ENCODE results near the genes CABS1, SMR3A and MUC7.

DNA sequence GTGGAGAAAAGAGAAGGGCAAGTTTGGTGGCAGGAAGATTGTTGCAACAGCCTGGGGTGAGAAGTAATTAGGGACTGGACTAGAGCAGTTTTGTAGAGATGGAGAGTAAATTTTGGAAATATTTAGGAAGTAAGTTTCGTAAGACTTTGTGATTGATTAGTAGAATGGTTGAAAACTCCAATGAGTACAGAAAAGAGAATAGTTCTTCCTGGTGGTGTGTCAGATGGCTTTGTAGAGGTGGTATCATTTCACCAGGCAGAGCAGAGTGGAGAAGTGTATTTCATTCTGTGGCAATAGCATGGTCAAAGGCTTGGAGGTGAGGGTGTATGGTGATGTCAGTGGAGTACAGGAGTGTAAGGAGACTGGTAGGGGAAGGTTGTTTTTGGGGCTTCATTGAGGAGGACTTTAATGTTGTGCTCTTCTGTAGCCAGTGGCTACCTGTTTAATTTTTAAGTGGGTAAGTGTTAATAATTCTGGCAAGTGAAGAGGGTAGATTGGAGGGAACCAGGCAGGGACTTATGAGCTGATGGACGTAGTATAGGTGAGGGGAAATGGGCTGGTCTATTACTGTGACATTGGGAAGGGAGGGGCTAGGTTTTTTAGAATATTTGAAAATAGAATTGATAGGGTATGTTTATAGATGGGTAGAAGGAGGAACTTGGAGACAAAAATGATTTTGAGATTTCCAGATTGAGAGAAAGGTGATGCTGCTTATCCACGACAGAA lies 30.5 kb downstream of the POLR2B start:
- PRO-cap, 2 experiments: no peak in any of the 2 experiments

- PRO-cap, 2 experiments: no peak in any of the 2 experiments
These were observed 54.3 kb downstream of the IGFBP7 start for GRCh38 chr4:57055568-57056558.

DNA sequence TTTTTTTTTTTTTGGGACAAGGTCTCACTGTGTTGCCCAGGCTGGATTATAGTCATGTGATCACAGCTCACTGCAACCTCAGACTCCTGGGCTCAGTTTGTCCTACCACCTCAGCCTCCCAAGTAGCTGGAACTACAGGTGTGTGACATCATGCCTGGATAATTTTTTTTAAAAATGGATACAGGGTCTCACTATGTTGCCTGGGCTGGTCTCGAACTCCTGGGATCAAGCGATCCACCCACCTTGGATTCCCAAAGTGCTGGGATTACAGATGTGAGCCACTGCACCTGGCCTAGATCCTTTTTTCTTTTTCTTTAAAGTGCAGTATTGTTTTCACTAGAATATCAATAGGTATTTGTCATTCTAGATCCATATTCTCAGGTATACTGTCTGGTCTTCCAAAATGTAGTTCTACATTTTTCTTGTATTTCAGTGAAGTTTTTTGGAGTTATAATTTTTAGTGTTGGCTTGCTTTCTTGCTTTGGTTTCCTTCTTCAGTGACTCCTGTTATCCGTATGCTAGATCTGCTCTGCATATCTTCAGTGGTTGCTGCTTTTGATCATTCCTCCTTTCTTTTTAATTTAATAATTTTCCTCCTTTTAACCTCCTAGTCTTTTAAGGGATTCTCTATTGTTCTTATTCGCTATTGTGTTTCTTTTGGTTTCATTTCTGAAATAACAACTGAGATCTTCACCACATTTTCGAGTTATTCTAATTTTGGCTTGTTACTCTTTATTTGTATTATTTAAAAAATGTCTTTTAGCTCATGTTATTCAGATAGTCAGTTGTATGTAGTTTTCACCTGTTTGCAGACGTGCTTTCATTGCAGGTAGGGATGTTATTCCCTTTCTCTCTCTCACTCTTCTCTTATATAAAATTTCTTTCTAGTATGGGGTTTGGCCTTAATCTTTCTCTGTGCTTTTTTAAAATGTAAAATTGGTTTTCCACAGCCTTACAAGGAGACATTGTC lies 25.1 kb downstream of the IGFBP7 start:
- PRO-cap, 2 experiments: no peak in any of the 2 experiments

- PRO-cap, 2 experiments: no peak in any of the 2 experiments
These were observed 671 bp downstream of the ADGRL3 start for GRCh38 chr4:61200817-61201177.

- PRO-cap, 2 experiments: no peak in any of the 2 experiments
These were observed 1095.2 kb downstream of the ADGRL3 start for GRCh38 chr4:62295352-62295640.

DNA sequence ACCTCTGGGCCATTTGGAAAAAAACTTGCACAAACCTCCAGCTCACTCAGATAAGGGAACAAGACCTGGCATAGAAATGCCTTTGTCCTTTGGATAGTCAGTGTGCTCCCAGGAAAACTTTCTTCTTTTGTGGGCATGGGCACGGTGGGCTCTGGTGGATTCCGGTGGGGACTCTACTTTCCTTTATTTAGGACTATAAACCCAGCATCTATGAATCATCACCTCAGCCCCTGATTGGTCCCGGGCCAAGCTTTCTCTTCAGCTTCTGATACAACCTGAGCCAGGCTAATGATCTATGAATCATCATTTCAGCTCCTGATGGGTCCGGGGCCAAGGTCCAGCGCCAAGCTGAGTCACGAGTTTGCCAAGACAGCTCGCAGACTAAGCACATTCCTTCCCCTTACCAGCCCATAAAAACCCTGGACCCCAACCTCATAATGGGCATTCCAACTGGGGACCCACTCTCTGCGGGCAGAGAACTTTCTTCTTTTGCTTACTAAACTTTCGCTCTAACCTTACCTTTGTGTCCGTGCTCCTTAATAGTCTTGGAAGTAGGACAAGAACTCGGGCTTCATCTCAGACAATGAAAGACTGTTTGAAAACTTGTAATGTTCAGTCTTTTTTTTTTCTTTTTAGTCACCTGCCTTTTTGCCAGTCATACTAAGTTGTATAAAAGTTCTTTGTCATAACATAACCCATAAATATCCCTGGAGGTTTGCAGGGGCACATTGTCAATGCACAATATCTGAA lies 904.8 kb upstream of the EPHA5 start:
- PRO-cap, 2 experiments: peak in 1 of 2 experiments; most common plus-strand start position 351 of the sequence (in 1)

DNA sequence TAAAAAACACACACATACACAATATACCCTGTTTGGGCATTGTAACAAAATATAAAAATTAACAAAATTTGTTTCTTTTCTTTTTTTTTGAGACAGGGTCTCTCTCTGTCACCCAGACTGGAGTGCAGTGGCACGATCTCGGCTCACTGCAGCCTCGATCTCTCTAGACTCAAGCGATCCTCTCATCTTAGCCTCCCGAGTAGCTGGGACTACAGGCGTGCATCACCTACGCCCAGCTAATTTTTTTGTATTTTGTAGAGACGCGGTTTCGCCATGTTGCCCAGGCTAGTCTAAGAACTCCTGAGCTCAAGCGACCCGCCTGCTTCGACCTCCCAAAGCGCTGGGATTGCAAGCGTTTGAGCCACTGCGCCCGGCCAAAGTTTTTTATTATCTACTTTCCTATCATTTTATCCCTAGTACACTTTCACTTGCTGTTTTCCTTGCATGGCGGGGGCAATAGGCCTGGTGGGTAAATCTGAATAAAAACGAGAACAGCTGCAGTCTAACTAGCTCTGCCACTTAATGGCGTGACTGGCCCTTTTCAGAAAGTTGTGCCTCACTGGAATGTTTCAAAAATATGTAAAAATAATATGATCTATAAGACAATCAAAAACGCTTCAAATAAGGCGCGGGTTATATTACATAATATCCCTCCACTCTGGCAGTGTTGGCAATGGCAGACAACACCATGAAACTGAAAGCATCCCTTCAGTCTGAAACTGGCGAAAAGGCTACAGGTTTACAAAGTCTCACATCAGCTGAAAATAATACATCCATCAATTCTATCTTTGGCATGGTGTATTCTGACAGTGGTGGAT lies 1.2 kb downstream of the UBA6 start:
- PRO-cap, 2 experiments: peak in 1 of 2 experiments; most common plus-strand start position 711 of the sequence (in 1)

GRCh38 chr4:68328961-68329644 lies 20.8 kb downstream of the YTHDC1 start:
- PRO-cap, 2 experiments: no peak in any of the 2 experiments

- PRO-cap, 2 experiments: no peak in any of the 2 experiments
These were observed 7.9 kb downstream of the UGT2B17 start for GRCh38 chr4:68568112-68568804.

- PRO-cap, 2 experiments: peak in 1 of 2 experiments; most common plus-strand start chr4:68733163 (in 1); most common minus-strand start chr4:68733004 (in 1)
These were observed 62.6 kb upstream of the UGT2B15 start for GRCh38 chr4:68732930-68733540.

- PRO-cap, 2 experiments: no peak in any of the 2 experiments
These were observed 549 bp downstream of the UGT2B10 start for GRCh38 chr4:68816355-68816731.

- PRO-cap, 2 experiments: no peak in any of the 2 experiments
These were observed 38.3 kb upstream of the UGT2B7 start for GRCh38 chr4:69057787-69058478.

- PRO-cap, 2 experiments: no peak in any of the 2 experiments
These were observed 20.3 kb downstream of the UGT2B7 start for GRCh38 chr4:69116515-69117003.

DNA sequence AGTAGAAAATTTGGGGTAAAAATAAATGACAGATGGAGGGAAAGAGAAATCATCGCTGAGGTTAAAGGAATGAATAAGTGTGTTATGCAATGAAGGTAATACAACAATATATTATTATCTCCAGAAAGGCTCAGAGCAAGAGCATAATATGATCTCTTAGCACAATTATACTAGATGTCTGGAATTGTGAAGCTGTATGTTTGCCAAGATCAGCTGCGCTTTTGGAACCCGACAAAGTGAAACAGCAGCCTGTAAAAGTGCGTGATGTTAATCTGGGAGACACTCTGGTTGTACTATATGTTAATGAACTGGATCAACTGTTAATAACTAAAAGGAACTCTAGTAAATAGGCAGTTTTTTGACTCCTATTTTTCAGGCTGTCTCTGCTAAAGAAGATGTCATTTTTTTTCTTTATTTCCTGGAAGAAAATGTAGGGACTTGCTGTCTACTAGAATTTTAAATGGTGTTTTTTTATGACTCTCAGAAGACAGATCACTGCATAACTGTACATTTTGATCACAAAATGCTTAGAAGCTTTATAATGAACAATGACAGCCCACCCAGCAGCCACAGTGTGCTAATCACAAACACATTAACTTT lies 50.1 kb downstream of the UGT2B28 start:
- PRO-cap, 2 experiments: no peak in any of the 2 experiments

DNA sequence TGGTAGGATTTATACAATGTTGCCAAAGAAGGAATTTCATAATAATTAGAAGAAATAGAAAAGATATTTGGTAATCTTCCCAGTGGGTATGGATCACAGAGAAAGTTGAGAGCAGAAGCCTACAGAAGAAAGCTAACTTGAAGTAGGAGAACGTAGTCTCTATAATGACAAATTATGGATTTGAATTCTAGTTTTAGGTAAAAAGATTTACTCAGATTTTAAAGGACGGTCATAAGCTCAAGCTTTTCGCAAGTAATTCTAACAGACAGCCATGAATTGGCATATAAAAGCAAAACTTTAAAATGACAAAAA lies 23.2 kb upstream of the UGT2B4 start:
- PRO-cap, 2 experiments: no peak in any of the 2 experiments

- PRO-cap, 2 experiments: no peak in any of the 2 experiments
These were observed 6.7 kb upstream of the SULT1B1 start for GRCh38 chr4:69767147-69767508.

- PRO-cap, 2 experiments: no peak in any of the 2 experiments
These were observed 2.3 kb downstream of the ODAM start for GRCh38 chr4:70197922-70198203.

DNA sequence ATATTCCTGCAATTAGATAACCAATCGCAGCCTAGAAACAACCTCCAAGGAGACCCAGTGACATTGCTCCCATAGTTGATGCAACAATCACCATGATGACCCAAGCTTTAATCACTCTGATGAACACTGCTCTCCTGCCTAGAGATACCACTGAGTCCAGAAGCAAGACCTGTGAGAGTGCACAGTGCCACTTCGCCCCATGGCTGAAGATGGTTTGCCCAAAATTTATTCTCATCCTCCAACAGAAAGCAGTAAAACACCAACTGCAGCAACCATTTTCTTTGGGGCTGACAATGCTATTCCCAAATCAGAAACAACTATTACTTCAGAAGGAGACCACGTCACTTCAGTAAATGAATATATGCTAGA lies at the start of gene CABS1:
Gene CABS1, plus strand, starts transcription at position 141 of the 369 bp plus-strand sequence.
- PRO-cap, 2 experiments: no peak in any of the 2 experiments

- PRO-cap, 2 experiments: no peak in any of the 2 experiments
These were observed at the start of gene SMR3A for GRCh38 chr4:70360462-70360973. SMR3A (plus strand) TSS chr4:70360760.

- PRO-cap, 2 experiments: no peak in any of the 2 experiments
These were observed at the start of gene MUC7 for GRCh38 chr4:70471892-70472353. MUC7 (plus strand) TSS chr4:70472197.